BE2C (cell line): ENCODE data around the gene LRRC63.

DNA sequence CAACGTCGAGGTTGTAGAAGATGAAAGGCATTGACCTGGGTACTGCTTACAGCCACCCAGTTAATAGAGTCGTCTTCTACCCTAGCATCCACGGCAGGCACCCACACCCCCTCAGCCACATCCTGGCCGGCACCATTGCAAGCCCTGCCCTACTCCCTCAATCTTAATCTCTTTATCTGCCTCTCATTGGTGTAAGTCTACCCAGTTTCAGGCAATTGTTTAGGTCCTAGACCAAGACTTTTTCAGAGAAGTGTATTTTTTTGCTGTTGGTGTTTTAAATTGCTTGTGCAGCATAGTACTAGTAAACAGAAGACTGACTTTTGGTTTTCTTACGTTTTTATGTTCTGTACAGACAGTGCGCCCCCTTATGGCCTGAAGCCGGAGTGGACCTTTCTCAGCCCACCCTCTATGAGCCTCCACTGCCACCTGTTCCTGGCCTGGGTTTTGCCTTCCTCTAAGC is 2.3 kb upstream of the LCP1 start:
- RRBS, result no CpG with 5 or more reads among the region's 8 CpGs

GRCh38 chr13:46211163-46212084 is at the start of gene LRRC63:
Gene LRRC63, plus strand, starts transcription at chr13:46211928.
- RRBS, result 2% methylated on average over 19 of the region's 52 CpGs

DNA sequence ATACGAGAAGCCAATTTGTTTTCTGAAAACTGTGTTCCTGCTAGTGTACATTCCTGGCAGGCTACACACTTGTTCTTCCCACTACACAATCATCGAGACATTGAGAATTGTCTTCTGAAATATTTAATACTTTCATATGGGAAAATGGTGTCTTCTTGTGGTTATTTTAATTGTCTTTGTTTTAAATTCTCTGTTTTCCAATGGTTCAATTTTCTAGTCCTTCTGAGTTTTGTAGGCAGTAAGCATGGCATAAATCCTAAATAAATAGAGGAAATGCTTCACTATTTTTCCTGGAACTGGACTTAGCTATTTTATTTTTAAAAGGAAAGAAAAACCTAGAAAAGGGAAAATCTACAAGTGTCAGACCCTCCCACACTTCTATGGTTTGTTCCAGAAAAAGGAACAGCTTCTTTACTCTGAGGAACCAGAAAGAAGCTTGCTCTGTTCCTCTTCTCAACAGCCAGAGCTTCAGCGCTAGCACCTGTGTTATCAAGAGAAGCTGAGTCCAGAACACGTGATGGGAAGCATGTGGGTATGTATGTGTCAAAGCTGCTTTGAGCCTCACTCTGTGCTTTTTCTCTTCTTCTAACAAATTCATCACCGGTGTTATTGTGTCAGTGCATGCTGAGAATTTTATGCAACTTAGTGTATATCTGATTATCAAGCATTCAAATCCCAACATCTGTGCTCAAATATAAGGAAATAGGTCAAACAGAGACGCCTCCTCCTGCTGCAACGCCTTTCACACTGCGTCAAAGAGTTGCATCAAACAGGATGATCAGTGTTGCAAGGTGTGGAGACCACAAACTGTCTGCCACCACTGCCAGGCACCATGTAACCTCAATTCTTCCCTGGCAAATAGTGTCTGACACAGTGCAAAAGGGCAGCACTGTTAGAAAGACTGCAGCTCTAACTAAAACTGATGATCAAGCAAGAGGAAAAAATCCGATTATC is 83.7 kb downstream of the LRRC63 start:
- RRBS, result no CpG with 5 or more reads among the region's 9 CpGs

GRCh38 chr13:46384617-46385583 is 2.2 kb downstream of the RUBCNL start:
- RRBS, result no CpG with 5 or more reads among the region's 9 CpGs

GRCh38 chr13:46520148-46520557 is 32.8 kb upstream of the LRCH1 start:
- RRBS, result no CpG with 5 or more reads among the region's 2 CpGs

DNA sequence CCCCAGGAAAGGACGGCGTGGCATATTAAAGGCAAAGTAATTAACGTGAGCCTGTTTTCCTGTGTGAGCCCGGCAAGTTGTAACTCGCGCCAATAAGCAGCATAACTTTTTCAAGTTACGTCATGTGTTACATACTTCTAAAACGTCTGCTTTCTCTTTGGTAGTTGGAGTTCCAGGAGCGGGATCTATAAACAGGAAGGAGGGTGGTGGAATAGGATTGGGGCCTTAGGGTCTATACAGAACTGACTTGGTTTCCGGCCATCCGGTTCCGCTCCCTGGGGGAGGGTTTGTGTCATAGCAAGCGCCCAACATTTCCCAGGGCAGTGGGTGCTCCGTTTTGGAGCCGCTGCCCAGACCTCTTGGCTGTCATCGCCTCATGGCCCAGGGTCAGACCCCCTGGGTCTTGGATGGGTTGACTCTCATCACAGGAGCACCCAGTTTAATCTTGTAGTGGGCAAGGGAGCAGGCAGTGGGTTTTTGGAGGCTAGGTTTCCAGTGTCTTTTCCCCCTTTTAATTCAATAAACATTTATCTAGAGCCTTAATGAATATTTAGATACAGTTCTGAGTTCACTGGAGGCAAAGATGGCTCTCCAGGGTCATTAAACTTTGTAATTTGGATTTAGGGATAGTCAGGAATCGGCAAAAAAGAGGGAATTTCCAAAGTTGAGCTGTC is 1.6 kb downstream of the LRCH1 start:
- RRBS, result no CpG with 5 or more reads among the region's 17 CpGs

GRCh38 chr13:46558953-46559860 is 6.2 kb downstream of the LRCH1 start:
- RRBS, result no CpG with 5 or more reads among the region's 3 CpGs

GRCh38 chr13:46598332-46598912 is 45.5 kb downstream of the LRCH1 start:
- RRBS, result no CpG with 5 or more reads among the region's 6 CpGs

DNA sequence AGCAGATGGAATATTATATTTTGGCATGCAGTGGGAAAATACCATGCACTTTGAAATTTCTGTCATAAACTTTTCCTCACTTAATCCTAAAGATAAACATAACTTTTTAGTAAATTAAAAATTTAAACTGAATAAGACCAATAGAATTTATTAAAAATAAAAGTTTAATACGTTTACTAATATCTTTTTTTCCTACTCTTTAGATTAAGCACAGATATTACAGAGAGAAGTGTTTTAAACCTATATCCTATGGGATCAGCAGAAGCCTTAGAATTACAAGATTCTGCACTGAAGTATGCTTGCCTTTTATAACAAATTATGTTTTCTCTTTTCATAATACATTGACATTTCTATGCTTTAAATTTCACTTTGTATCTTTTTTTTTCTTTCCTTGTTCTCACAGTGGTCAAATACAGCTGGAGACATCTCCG is 92.1 kb downstream of the ESD start:
- RRBS, result no CpG with 5 or more reads among the region's 2 CpGs

DNA sequence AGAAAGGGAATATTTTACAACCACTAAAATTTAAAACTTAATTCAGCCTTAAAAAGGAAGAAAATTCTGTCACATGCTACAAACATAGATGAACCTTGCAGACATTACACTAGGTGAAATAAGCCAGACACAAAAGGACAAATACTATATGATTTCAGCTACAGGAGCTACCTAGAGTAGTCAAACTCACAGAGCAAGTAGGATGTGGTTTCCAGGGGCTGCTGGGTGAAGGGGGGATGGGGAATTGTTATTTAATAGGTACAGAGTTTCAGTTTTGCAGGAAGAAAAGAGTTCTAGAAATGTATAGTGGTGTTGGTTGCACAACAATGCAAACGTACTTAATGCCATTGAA is 46.8 kb upstream of the ITM2B start:
- RRBS, result no CpG with 5 or more reads among the region's 1 CpG

GRCh38 chr13:48307234-48307455 is 3.6 kb downstream of the RB1 start:
- RRBS, result no CpG with 5 or more reads among the region's 1 CpG

DNA sequence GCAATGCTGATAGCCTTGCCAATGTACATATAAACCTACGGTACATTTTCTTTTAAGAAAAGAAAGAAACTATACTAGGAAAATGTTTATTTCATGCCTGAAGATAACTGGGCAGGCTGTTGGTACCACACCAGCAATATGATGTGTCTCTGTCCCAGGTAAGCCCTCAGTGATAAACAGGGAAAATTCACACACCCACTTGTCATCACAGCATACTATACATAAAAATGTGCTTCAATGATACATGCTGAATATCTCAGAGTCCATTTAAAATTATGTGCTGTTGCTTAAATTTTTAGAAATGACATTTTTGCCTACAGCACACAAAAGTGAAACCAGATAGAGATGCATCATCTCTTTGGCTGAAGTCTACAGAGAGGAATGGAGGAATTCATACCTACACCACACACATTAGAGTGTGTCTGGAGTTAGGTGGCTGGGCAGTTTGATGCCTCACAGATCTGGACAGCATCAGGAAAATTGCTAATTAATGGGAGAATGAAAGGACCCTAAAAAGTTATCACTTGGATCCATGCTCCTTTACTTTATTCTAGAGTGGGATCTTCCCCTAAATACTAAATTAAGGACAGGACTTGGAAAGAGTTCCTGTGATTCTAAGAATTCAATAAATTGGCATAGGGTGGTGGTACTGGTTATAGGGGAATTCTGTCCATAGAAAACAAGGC is 41.5 kb downstream of the RCBTB2 start:
- RRBS, result no CpG with 5 or more reads among the region's 1 CpG

DNA sequence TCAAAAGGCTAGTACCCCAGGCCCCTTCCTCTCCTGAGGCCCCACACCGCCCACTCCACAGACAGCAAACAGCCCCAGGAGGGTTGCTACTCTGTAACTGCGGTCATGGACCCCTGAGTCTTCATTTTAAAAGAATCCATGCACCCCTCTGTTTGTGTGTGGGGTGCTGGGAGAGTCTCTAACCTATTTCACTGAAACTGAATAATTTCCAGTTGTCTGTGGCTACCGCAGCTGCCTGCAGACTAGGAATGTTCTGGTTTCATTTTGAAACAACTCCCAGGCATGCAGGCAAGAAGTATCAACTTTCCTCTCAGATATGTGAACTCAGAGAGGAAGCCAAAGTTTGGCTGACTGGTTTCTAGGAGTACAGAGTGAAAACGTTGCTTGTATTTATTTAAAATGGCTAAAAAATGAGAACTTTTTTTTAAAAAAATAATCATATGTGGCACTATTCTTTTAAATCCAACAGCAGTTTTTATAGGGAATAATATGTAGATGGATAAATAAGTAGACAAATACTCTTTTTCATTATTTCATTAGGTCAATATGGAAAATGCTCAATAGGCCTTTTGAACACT is 38.7 kb upstream of the RCBTB2 start:
- RRBS, result no CpG with 5 or more reads among the region's 4 CpGs

DNA sequence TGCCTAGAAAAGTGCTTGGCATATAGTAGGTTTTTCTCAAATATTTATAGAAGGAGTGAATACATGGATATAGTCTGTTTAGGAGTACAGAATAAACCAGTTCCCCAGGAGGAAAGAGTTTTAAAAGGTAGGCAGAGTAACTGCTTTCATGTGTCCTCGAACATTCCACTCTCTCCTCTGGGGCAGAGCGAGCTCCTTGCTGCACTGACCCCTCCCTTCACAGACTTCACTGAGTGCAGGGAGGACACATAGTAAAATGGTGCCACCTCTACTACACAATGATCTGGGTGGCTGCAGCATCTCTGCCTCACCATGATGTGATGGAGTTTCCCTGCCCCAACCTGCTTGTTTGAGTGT is 44.1 kb upstream of the RCBTB2 start:
- RRBS, result no CpG with 5 or more reads among the region's 2 CpGs

- RRBS, result no CpG with 5 or more reads among the region's 2 CpGs
These were observed 27.8 kb upstream of the CYSLTR2 start for GRCh38 chr13:48625912-48626404.

GRCh38 chr13:48783021-48783890 is 129.5 kb downstream of the CYSLTR2 start:
- RRBS, result no CpG with 5 or more reads among the region's 11 CpGs

- RRBS, result no CpG with 5 or more reads among the region's 22 CpGs
These were observed 794 bp downstream of the CDADC1 start for GRCh38 chr13:49248380-49249058.

GRCh38 chr13:49301109-49301617 is 53.4 kb downstream of the CDADC1 start:
- RRBS, result no CpG with 5 or more reads among the region's 9 CpGs

GRCh38 chr13:49530295-49530899 is 34.6 kb downstream of the PHF11 start:
- RRBS, result no CpG with 5 or more reads among the region's 8 CpGs

- RRBS, result no CpG with 5 or more reads among the region's 10 CpGs
These were observed 44.8 kb downstream of the PHF11 start for GRCh38 chr13:49540431-49541010.